LUHMES (cell line): ENCODE data around the genes LRRC70, CWC27 and SHLD3.

GRCh38 chr5:62578520-62579083, at the start of gene LRRC70:
Gene LRRC70 (plus strand): TSS chr5:62578819.
- PRO-cap, result no peak

DNA sequence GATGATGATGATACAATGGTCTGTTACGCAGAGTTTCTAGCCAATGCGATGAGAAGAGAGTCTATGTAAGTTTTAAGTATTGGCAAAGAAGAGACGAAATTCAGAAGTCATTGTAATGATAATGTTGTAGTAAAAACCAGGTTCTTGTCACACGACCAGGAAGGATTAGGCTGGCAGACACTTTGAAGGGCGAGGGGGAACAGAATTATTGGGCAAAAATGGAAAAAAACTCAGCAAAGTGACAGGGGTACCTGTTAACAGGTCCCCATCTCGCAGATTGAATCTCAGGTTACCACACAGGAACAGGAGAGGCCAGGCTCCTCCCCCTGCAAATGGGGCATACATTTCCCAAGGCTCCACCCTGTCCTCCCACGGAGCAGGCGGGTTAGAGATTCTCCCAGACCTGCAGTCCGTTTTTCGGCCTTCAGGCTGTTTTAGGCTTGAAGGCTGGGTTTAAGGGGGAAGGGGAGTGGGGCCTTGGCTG, 42.5 kb downstream of the LRRC70 start:
- PRO-cap, result no peak

- PRO-cap, result bidirectional peak, plus-strand start at chr5:64768930, minus-strand start at chr5:64768669
Measured at GRCh38 chr5:64768829-64769449, at the start of gene CWC27. Gene CWC27 (plus strand): TSS chr5:64768930.

DNA sequence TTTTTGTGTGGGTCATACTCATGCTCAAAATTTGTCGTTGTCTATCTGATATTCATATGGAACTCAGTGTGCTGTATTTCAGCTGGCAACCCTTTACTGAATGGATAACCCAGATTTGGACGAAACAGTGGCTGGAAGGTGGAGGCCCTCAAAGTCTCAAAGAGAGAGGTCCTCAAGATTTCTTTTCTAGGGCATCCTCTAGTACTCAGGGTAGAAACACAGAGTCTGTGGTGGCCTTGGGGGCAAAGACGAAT, 333.6 kb downstream of the CWC27 start:
- PRO-cap, result no peak

DNA sequence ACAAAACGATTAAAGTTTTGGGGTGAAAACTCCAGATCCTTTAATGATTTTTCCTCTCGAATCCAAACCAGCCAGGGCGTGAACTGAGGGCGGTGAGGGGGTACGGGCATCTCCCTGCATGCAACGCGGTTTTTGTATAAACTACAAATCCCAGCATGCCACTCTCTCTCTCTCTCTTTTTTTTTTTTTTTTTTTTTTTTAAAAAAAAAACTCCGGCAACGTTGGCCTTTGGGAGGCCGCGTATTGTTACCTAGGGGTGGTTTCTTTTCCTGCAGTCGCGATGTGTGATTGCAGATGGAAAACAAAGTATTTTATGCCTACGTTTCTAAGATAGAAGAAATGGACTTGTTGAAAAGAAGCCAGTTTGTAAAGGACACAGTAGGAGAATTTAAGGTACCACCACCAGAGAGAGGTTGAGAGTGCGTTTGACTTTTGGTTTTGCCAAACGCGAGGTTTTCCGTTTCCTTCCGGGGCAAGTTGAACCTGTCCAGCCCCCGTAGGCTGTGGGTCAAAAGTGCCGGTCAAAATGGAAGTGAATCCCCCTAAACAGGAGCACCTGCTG, at the start of gene SHLD3:
TSS of gene SHLD3 (plus strand) at position 493 of the 562 bp plus-strand sequence.
- PRO-cap, result bidirectional peak, plus-strand start at position 208 of the sequence, minus-strand start at position 86 of the sequence; bidirectional peak, plus-strand start at position 504 of the sequence, minus-strand start at position 424 of the sequence

DNA sequence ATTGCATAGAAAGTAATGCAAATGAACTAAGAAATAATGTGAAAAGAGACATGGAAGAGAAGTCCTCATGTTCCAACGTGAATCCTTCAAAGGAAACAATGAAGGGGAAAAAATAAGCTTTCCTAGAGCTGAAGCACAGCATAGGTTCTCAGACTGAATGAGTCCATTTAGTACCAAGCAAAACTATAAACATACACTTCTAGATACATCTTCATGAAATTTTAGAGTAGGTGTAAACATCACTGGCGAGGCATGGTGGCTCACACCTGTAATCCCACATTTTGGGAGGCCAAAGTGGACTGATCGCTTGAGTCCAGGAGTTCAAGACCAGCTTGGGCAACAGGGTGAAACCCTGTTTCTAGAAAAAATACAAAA, 60.2 kb upstream of the SREK1 start:
- PRO-cap, result no peak

GRCh38 chr5:66582441-66582948, 13.7 kb upstream of the MAST4 start:
- PRO-cap, result no peak

- PRO-cap, result no peak
Measured at GRCh38 chr5:66596872-66597373, 730 bp downstream of the MAST4 start.

- PRO-cap, result no peak
Measured at GRCh38 chr5:66742039-66742524, 145.9 kb downstream of the MAST4 start.

DNA sequence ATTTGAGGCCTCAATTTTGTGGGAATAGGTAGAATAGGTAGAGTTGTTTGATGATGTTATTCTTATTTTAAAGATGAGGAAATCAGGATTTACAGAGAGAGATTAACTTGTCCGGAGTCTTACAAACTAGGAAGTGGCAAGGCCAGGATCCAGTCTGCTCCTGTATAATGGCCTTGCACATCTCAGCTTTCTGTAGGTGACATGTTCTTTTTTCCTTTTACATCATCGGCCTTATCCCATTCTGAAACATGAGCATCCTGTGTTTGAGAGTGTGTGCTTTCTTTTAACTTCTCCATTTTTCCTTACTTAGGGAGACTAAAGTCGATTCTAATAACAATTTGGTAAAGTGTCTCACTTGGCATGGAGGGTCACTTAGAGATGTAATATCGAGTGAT, 214.6 kb downstream of the CD180 start:
- PRO-cap, result no peak

- PRO-cap, result no peak
Measured at GRCh38 chr5:67008775-67009482, 187.7 kb downstream of the CD180 start.

GRCh38 chr5:67182271-67183045, 14.1 kb downstream of the CD180 start:
- PRO-cap, result no peak

GRCh38 chr5:67288005-67288214, 91.3 kb upstream of the CD180 start:
- PRO-cap, result no peak

- PRO-cap, result no peak
Measured at GRCh38 chr5:67537237-67537782, 340.7 kb upstream of the CD180 start.

- PRO-cap, result no peak
Measured at GRCh38 chr5:67800106-67800489, 415.5 kb upstream of the PIK3R1 start.

- PRO-cap, result no peak
Measured at GRCh38 chr5:68167108-68167498, 48.5 kb upstream of the PIK3R1 start.

- PRO-cap, result no peak
Measured at GRCh38 chr5:68169964-68170408, 45.6 kb upstream of the PIK3R1 start.

DNA sequence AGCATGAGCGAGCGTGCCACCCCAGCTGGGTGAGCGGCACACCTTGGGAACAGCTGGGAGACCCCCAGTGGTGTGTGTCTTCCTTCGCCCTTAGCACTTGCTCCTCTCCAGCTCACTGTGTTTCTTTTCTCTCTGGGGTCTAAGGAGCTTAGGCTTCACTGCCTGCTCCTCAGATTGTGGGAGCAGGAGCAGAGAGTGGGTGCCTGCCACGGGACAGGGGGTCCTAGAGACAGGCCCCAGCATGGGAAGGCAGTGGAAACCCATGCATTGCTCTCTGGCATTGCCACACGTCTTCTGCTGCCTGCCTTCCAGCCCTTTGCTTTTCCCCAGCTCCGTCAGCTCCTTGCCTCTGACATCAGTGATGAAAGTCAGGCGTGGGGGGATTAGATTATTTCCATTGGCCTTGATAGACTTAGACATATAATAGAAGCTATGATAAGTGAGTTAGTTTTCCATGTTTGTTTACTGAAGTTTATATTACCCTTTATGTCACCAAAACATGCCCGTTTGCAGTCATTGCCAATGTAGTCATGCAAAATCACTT, 34.6 kb downstream of the PIK3R1 start:
- PRO-cap, result no peak

- PRO-cap, result no peak
Measured at GRCh38 chr5:68252986-68253843, 37.7 kb downstream of the PIK3R1 start.

DNA sequence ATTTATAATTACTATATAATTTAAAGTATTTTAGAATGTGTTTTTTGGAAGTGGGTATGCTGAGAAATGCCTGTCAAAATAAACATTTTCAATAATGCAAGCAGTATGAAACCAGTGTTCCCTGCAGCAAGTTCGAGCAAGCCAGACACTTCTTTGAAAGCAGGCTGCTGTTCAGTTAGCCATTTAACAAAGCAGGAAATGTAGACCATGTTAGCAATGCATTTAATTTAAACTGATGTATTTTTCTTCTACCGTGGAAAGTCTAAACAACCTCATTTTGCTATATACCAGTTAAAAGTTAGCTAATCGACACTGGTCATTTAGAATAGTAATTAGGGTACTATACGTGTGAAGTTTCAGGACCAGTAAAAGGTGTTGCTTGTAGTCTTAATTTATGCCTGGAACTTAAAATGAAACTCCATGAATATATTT, 65.8 kb downstream of the PIK3R1 start:
- PRO-cap, result no peak